Endometrial microvascular endothelial cells (primary cell): ENCODE measurements around a stretch of chr7.

DNA sequence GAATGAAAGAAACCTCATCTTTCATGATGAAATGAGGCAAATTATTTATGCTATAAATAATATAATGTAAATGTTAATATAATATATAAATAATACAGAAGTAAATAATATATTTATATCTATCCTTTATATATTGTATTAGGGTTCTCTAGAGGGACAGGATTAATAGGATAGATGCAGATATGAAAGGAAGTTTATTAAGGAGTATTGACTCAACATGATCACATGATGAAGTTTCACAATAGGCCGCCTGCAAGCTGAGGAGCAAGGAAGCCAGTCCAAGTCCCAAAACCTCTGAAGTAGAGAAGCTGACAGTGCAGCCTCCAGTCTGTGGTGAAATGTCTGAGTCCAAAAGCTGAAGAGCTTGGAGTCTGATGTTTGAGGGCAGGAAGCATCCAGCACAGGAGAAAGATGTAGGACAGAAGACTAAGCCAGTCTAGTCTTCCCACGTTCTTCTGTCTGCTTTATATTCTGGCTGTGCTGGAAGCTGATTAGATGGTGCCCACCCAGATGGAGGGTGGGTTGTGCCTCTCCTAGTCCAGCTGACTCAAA lies 24.9 kb upstream of the AKR1B10 start:
- RAMPAGE, long total RNA = no peak

- RAMPAGE, long total RNA = no peak
Observed at GRCh38 chr7:134593801-134594293, 44.9 kb downstream of the AKR1B15 start.

- RAMPAGE, long total RNA = no peak
Observed at GRCh38 chr7:134813003-134813455, 33.6 kb downstream of the CALD1 start.

DNA sequence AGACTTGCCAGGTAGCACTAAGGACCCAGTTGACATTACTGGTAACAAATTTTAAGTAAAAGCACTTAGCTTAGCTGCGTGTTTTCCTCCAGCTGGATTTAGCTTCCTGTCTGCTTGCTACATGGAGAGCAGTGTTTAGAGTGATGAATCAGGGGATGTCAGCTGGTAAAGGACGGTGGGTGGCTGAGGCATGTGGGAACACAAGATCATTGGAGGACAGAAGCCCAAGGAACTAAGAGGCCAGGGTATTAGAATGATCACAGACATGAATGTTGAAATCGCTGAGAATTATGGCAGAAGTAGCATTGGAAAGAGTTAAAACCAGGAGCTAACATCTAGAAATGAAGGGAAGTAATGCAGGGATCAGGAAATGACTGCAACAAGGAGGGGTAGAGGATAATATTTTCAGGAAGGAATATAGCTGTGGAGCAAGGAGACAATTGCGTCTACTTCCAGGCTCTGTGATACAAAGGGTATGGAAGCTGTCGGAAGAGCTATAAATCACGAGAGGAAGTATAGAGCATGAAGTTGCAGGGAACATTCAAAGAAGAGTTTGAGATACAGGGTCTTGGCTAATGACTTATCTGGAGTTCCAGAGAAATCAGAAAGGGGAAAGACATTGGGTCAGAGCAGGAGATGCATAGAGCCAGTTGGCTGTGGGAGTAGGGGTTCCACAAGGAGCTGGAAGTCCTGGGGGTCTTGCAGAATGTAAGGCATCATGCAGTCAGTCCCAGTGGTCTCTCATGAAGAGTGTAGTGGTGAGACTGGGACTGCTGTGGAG lies 34.5 kb downstream of the CALD1 start:
- RAMPAGE, long total RNA = no peak

GRCh38 chr7:134910847-134911390 lies 75.4 kb upstream of the AGBL3 start:
- RAMPAGE, long total RNA = no peak

GRCh38 chr7:134935566-134936109 lies 50.7 kb upstream of the AGBL3 start:
- RAMPAGE, long total RNA = no peak

- RAMPAGE, long total RNA = no peak
Observed at GRCh38 chr7:134991842-134992528, 5.7 kb downstream of the AGBL3 start.

DNA sequence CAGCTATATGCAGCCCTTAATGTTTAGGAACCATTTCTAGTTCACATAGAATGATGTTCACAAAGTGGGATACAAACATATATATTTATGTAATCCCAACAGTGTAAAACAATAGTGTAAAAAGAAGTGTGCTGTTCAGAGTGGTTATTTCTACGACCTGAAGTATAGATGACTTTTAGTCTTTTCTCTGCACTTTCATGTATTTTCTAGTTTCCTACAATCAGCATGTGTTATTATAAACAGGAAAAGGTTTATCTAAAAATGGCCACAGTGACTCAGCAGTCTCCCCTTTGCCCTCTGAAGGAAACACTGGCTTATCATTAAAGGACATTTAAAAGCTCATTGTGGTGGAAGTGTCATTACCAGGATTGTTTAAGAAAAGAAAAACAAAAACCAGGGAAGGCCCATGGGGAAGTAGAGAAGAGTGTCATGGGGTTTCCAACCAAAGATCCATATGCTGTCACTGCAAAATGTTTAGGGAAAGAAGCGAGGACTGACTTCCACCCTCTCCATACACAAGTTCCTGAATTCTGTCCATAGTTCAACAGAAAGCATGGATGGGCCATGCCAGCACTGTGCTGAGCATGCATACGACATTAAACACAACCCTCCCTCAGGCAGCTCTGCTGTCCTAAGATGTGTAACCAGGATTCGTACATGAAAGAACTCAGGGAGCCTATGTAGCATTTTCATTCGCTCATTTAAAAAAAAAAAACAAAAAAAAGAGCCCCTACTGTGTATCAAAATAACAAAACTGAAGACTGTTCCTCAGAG lies 10.3 kb downstream of the CYREN start:
- RAMPAGE, long total RNA = no peak

GRCh38 chr7:135161991-135163074 lies 8.2 kb downstream of the CYREN start:
- RAMPAGE, long total RNA = no peak

- RAMPAGE, long total RNA = no peak
Observed at GRCh38 chr7:135165028-135165594, 5.4 kb downstream of the CYREN start.

GRCh38 chr7:135167317-135168591 lies 2.8 kb downstream of the CYREN start:
- RAMPAGE, long total RNA = no peak

GRCh38 chr7:135178141-135178813 lies 7.8 kb upstream of the CYREN start:
- RAMPAGE, long total RNA = no peak

GRCh38 chr7:135179989-135180835 lies 9.7 kb upstream of the CYREN start:
- RAMPAGE, long total RNA = no peak

DNA sequence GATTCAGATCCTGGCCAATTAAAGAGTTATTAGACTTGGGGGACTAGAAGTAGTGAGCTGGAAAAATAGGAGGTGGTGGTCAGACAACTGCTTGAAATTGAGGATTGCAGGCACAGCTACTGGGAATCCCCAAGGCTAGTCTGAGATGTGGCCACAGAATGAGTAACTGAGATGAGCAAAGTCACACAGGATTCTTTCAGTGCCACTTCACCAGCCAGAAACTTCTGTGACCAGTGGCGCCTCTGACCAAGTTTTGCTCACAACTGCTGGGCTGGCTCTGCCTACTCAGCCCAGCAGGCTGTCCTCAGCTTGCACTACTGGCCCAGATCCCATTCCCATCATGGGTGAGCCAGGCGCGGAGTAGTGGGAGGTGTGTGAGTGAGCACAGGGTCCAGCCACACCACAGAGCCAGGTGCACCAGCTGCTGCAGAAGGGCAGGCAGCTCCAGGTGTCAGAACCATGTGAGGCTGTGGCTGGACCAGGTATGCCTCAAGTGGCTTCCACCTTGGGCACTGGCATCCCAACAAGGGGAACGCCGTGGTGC lies 29.4 kb downstream of the STRA8 start:
- RAMPAGE, long total RNA = no peak

- RAMPAGE, long total RNA = no peak
Observed at GRCh38 chr7:135393704-135394463, 116.0 kb downstream of the CNOT4 start.

DNA sequence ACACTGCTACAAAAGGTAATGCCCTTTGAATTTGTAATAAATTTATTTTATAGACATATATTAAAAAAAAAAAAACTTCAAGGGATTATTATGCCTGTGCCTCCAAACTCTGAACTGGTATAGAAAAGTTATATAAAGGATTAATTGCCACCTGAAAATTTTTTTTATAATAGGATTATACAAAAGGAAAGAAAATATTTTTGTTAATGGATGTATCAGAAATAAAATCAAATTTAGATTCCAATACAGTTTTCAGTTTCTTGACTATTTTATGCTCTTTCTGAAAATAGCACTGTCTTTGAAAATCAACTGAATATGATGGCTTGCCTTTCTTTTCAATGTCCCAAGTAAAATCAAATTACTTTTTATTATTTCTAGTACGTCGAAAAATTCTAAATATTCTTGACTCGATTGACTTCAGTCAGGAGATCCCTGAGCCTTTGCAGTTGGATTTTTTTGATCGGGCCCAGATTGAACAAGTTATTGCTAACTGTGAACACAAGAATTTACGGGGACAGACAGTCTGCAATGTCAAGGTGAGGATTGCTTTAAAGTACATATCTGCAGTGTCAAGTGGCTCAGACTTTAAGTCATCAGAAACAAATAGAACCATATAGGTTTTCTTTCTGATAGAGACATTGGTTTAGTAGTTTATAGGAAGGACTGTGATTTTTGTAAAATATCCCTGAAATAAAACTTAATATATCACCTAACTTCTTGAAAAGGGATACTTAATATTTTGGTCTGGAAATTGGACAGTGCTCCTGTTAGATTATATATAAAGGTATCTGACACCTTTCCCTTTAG lies 45.4 kb upstream of the STMP1 start:
- RAMPAGE, long total RNA = no peak

GRCh38 chr7:135927686-135928634 lies 49.2 kb downstream of the MTPN start:
- RAMPAGE, long total RNA = no peak

DNA sequence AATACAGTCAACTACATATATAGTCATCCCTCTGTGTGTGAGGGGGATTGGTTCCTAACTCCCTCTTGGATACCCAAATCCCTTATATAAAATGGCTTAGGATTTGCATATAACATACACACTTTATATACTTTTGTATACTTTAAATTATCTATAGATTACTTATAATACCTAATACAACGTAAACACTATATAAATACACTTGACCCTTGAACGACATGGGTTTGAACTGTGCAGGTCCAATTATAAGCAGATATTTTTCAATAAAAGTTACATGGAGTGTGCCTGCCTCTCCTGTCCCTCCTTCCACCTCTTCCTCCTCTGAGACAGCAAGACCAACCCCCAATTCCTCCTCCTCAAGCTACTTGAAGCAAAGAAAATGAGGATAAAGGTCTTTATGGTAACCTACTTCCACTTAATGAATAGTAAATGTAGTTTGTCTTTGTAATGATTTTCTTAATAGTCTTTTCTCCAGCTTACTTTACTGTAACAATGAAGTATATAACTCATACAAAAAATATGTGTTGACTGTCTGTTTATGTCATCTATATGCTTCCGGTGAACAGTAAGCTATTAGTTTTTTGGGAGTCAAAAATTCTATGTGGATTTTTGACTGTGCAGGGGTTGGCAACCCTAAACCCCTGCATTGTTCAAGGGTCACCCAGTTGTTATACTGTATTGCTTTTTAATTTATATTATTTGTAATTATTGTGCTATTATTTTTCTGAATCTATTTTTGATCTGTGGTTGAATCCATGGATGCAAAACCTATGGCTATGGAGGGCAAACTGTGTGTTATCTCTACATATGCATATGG lies 39.5 kb downstream of the MTPN start:
- RAMPAGE, long total RNA = no peak

GRCh38 chr7:135966532-135967323 lies 10.4 kb downstream of the MTPN start:
- RAMPAGE, long total RNA = no peak

DNA sequence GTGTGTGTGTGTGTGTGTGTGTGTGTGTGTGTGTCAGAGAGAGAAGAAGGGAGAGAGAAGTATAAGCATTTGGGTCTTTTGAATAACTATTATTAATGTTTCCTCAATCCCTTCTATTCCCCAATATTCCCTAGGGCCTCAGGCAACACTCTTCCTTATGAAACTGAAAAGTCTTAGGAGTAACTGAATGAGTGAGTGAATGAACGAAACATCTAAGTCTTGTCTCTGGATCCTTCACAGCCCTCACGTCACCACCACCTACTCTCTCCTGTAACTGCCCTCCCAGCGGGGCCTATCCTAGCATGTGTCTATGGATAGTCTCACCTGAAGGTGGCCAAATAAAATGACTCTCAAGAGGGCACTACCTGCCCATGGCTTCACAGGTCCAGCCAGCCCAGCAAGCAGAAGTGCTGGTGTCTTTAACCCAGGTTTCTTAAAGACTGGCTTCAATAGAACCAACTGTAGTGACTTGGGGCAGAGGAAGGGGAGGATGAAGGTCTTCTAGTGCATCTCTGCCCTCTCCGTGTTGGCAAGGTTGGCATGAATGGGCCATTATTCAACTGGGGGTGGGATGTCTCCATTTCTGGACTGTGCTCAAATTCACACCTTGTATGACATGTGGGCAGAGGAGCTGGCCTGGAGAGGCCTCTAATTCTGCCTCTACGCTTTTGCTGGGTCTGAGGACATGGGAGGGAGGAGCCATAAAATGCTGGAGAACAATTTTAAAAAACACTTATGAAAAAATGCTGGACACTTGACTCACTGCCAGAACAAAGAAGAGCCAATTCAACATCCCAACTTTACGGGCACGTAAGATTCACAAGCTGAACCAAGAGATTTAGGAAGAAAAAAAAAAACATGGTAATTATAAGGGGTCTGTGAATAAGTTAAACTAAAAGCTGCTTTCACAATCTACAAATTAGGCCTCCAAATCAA lies 29.8 kb upstream of the DGKI start:
- RAMPAGE, long total RNA = no peak